Vagina (tissue), 1 donor: ENCODE measurements around the gene FAM161A.

DNA sequence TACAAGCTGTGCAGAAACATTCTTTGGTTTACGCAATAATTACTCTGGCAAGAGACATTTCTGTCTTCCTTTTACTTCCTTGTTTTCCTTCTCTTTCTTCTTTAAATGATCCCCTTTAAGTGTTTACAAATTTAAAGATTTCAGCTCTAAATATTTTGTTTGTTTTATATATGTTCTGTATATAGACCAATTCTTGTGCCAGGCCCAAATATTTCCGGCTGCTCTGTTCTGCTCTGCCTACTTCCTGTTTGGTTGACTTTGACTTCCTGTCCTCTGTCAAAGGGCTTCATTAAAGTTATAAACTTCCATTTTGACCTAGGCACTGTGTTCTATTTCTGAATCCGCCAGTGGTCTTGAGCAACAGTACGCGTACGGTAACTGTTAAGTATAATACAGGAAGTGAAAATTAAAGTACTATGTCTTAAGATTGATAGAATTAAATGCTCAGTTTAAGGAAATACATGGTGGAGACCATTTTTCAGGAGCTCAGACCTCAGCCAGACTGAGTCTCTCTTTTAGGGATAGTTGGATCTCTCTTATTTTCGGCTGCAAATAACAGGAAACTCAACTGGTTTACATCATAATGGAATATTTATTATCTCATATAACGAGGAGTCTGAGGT lies 13.5 kb upstream of the REL start:
- PRO-cap = no peak
- RAMPAGE, long total RNA = no peak

DNA sequence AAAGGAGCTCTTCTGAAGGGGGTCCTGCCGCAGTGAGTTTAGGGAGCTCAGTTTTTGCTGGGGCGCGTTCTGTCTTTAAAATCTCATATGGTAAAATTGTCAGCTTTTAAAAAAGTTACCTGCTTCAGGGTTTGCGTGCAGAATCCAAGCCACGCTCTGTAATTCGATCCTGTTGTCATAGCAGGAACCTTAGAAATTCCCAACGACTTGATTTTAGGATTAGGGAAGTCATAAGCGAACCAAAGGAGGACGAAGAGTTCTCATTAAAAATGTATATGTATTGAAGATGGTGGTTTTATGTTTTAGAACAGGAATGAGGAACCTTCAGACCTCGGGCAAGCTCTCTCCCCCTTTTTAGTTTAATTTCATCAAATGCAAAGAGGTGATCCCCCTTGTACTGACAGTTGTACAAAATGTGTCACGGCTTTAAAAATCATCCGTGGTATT lies 535 bp downstream of the REL start:
- PRO-cap = no peak
- RAMPAGE, long total RNA = no peak

DNA sequence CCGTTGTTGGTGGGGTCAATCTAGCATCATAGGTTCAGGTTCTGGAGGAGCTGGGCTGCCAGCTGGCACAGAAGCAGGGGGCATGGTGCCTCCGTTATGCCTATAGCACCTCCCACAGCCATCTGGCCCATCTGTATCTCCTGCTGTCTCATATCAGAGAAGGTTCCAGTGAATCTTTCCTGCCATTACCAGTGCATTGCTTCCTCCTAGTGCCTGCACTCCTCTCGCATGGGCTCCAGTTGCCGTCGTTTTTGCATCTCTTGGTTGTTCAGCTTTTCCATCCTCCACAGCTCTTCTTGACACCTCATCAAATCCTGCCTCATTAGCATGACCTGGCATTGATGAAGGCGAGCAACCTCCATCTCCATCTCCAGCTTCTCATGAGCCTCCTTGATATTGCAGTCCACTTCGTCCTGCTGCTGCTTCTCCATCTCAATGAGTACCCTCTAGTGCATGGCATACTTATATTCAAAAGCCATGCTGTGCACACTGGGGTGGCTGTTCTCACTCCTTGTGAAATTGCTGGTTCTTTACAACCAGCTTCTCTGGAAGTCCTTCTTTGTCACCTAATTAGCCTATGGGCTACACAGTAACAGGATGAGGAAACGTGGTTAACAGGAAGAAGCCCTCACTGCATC lies 55.7 kb downstream of the REL start:
- PRO-cap = no peak
- RAMPAGE, long total RNA = no peak

DNA sequence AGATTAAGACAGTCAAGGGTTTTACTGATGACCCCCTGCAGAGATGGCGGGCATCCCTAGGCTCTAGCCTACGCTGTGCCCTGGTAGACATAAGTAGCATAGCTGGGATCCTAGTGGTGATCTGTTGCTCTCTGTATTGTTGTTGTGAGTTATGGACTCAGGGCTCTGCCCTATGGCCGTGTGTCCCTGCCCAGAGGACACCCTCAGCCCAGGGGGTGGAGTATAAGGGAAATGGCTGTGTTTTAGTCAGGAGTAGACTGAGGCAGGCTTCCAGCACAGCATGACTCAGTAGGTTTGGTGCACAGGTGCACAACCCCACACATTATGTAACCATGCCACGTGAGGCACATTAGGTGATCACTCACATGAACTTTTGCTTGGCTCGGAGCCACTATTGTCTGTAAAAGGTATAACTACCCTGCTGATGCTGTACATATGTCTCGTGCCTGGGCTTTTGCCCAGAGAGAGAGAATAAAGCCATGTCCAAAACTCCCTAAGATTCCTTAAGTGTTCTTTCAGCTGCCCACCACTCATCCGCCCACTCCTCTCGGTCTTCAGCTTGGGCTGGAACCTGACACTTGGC lies 59.8 kb upstream of the PEX13 start:
- PRO-cap = no peak
- RAMPAGE, long total RNA = no peak

DNA sequence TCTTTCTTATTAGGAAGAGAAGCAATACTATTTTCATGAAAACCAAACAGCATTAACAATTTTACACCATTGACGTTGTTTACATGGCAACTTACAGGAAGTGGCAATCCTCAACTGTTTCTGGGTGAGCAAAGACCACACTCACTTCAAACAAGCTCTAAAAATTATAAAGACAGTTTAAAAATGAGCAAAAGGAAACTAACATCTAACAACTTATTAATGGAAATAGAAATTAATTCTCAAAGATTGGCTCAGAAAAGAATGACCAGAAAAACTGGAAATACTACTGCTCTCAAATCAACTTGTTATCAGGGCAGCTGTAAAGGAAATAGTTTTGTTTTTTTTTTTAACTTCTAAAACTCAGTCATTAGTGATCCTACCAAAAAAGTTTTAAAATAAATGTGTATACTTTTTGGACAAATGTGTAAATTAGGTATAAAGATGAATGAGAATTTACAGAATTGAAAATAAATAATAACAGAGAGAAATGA lies 52.1 kb upstream of the PEX13 start:
- PRO-cap = no peak
- RAMPAGE, long total RNA = no peak

DNA sequence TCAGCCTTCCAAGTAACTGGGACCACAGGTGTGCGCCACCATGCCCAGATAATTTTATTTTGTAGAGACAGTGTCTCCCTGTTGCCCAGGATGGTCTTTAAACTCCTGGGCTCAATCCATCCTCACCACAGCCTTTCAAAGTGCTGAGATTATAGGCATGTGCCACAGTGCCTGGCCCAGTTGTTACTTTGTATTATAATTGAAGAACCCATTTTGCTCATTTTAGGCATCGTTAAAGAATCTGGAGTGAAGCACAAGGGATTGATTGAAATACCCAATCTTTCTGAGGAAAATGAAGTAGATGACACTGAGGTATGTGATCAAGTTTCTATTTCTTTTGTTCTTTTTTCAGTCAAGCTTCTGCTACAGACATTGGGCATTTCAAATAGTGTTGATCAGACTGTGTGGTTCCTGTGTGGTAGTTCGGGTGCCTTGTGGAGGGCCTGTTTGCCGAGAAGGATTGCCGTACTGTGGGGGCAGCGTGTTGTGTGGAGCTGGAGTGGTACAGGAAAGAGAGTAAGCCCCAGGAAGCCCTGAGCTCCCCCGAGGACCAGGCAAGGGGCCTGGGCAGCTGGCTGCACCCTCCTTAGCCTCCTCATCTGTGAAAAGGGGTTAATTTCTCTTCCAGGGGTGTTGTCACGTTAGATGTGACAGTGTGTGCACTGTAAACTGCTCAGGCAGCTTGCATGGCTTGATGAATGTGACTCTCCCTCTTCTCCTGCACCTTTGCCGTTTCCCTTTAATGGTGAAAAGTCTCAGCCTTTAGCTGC lies 19.3 kb downstream of the C2orf74 start:
- PRO-cap = no peak
- RAMPAGE, long total RNA = no peak

DNA sequence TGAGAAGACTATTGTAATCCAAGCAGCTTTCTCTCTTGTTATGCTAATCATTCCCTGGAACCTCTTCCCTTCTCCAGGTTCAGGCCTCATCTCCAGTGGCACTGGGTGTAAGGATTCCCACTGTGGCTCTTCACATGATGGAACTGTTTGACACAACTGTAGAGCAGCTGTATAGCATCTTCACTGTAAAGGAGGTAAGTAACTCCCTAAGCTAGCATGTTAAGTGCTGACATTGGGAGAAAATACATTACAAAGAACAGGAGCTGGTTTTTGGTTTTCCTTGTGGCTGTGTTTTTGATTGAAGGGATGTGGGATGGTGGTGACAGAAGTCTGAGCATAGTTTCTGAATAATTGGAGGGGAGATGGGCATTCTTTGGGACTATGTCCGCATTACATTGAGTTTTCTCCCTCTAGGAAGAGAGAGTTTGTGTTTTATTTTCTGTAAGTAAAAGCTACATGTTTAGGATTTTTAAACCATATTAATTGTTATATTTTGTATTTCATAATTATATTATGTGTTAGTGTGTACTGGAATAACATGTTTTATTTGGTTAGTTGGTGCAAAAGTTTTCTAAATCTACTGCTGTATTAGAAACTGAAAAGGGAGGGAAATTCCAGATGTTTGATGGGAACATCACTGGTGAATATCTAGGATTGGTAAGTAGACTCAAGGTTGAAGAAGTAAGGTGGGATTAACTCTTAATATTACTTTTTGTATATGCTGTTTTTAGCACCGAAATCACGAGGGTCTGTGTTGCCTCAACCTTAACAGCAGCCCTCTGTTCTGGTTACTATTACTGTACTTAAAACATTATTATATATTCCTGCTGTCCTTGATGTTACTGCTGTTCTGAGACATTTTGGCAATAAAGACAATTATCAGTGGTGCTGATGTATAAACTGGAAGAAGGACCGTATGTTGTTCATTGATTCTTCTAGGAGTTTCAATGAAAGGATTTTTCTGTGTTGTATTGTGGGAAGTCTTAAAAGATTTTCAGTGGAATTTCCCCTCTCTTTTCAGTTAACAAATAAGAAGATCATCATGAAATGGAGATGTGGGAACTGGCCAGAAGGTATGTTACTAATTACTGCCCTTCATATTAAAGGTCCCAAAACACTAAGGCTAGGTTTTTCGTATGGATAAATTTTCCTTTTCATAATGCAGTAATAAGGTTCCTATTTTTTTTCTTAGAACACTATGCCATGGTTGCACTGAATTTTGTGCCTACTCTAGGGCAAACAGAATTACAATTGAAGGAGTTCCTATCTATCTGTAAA lies 23.9 kb downstream of the C2orf74 start:
- PRO-cap = no peak
- RAMPAGE, long total RNA = no peak

- PRO-cap = no peak
- RAMPAGE, long total RNA = start-site peak on the minus strand at chr2:61421252-61421387, 14 reads
Observed at GRCh38 chr2:61421064-61421561, 49.8 kb downstream of the USP34 start.

- PRO-cap = no peak
- RAMPAGE, long total RNA = no peak
Observed at GRCh38 chr2:61474095-61474691, 3.3 kb upstream of the USP34 start.

- PRO-cap = bidirectional peak, plus-strand start at chr2:61853892, minus-strand start at chr2:61853782
- RAMPAGE, long total RNA = start-site peak on the minus strand at chr2:61854045-61854067, 46 reads
Observed at GRCh38 chr2:61853626-61854335, at the start of gene FAM161A. Gene FAM161A (minus strand): TSS chr2:61854060.

DNA sequence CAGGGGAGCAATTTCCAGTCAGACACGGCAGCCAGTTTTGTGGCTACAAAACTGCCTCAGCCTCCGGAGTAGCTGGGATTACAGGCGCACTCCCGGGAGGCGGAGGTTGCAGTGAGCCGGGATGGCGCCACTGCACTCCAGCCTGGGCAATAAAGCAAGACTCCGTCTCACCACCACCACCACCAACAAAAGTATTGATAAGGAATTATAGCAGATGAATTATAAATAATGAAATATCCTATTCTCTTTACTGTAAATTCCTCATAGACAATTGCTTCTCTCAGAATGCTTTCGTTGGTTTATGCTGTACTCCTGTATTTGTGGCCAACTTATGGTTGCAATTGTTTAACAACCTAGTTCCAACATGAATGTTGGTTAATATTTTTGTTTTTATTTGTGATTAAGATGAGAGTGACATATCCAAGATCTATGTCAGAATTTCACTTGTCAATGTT lies 1.5 kb upstream of the FAM161A start:
- PRO-cap = no peak
- RAMPAGE, long total RNA = no peak

- PRO-cap = no peak
- RAMPAGE, long total RNA = no peak
Observed at GRCh38 chr2:62295949-62296555, 100.1 kb downstream of the B3GNT2 start.

DNA sequence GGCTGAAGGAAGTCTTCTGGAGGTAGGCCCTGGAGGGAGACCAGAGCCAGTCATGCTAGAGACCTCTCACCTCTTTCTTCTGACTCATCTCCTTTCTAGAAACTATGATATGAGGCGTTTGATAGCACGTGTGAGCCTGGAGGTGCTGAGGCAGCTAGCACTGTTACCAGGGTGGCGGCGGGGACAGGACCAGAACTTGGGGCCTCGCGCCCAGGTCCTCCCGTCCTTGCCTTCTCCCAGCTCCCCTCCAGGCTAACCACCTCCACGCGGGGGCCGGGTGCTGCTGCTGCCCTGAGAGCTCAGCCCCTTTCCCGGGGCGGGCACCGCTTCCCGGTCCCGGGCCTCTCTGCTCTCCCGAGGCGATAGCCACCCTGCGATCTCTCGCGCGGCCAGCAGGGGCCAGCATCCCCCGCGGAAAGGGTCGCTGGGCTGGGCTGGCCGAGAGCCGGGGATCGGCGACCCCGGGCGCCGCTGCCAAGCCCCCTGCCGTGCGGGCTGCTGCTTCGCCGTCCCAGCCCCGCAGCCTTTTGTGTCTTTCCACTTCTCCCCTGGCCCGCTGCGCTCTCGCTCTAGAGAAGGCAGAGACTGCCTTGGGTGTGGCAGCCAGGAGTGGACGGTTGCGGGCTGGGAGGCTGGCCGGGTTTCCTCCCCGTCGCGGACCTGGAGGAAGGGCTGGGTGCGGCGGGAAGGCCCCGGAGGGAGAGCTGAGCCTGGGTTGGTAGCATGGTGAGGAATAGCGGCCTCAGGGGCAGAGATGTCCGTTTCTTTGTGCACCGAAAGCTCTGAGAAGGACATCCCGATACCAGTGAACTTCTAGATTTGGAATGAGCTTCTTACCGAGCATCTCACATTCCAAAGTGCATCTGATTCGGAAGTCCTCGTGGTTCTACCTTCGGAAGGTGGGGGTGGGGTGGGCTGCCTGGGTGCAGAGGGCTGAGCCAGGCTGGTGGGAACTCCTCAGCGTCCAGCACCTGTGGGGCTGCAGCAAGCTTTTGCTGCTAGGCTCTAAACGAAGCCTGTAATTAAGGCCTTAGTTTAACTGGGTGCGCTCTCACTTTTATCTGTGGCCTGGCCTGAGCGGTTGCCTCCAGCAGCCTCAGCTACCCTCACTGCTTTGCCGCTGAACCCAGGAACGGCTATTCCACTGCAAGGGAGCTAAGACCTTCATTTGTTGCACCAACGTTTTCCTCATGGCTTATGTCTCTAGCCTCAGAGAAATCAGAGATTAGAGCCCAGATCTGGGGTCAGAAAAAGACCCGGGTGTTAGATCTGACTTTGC lies 48.8 kb downstream of the TMEM17 start:
- PRO-cap = no peak
- RAMPAGE, long total RNA = no peak

GRCh38 chr2:62506725-62506879 lies 607 bp upstream of the TMEM17 start:
- PRO-cap = no peak
- RAMPAGE, long total RNA = no peak

DNA sequence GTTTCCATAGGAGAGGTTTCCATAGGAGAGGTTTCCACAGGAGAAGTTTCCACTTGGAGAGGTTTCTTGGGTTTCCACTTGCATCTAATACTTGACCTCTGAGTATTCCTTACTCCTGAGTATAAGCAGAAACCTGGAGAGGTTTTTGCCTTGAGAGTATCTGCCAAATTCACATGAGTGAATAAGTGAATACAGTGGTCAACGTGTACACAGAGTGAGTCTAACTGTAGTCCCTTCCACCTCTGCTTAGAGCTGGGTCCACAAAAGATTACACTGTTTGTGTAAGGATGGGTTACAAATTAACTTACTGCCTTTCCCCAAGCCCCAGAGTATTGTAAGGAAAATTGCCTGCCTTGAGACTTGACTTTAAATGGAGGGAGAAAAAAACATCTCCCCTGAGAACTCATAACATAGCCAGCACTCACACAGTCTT lies 34.2 kb upstream of the TMEM17 start:
- PRO-cap = no peak
- RAMPAGE, long total RNA = no peak

- PRO-cap = no peak
- RAMPAGE, long total RNA = no peak
Observed at GRCh38 chr2:62706781-62707625, 1.5 kb downstream of the EHBP1 start.

- PRO-cap = no peak
- RAMPAGE, long total RNA = no peak
Observed at GRCh38 chr2:62903362-62903814, 147.2 kb upstream of the OTX1 start.

- PRO-cap = no peak
- RAMPAGE, long total RNA = no peak
Observed at GRCh38 chr2:63044925-63045435, 5.7 kb upstream of the OTX1 start.

- PRO-cap = no peak
- RAMPAGE, long total RNA = no peak
Observed at GRCh38 chr2:63468427-63469076, 119.7 kb downstream of the WDPCP start.

DNA sequence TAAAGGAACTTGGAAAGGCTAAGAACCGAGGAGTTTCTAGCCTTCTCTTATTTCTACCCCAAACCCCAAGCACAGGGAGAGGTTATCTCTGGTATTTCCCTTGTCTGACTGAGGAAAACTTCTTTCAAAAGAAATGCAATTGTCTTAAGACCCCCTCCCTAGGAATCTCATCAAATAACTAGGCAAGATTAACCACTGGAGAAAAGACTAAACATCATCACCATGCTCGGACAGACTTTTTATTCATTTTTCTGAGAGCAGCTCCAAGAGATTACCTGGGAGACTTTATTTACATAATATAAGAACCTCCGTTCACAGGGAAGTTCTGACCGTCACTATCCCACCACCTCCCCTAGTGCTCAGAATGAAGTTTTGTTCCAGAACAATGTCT lies 25.0 kb downstream of the MDH1 start:
- PRO-cap = no peak
- RAMPAGE, long total RNA = no peak